ENCODE results near the genes ERVMER34-1 and CHIC2.

- PRO-cap: no peak
Observed at GRCh38 chr4:45119997-45120706, 393.8 kb upstream of the GNPDA2 start.

GRCh38 chr4:47032549-47033056 lies 1.2 kb downstream of the GABRB1 start:
- PRO-cap: bidirectional peak, plus-strand start at chr4:47032835, minus-strand start at chr4:47032608

DNA sequence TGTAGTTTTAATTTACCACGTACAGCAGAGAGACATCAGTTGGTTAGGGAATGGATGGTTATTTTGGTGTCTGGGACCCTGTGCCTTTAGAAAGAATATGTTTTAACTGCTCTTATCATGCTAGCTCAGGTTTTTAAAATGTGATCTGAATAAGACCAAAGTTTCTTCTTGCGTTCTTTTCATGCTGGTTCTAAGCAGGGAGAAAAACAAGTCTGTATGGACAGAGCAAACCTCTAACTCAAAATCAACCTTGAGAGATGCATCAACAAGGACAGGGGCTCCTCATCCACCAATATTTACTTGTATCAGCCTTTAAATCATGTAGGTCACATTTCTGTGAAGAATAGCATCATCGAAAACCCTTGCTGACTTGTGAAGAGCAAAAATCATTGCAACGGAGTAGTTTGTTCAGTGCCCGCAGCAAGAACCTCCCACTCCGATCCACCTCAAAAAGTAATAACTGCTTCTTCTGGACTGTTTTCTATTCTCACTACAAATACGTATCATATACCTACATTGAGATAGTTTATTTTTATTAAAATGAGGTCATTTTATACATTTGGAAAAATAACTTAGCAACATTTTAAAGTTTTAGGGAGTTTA lies 1.2 kb downstream of the ATP10D start:
- PRO-cap: no peak

GRCh38 chr4:47851686-47852075 lies 13.8 kb upstream of the CORIN start:
- PRO-cap: no peak

- PRO-cap: no peak
Observed at GRCh38 chr4:48112069-48112840, 21.8 kb downstream of the TXK start.

- PRO-cap: no peak
Observed at GRCh38 chr4:48337702-48338197, 3.6 kb upstream of the SLAIN2 start.

GRCh38 chr4:48669136-48669556 lies 110.9 kb downstream of the FRYL start:
- PRO-cap: no peak

- PRO-cap: no peak
Observed at GRCh38 chr4:48670442-48671109, 109.5 kb downstream of the FRYL start.

DNA sequence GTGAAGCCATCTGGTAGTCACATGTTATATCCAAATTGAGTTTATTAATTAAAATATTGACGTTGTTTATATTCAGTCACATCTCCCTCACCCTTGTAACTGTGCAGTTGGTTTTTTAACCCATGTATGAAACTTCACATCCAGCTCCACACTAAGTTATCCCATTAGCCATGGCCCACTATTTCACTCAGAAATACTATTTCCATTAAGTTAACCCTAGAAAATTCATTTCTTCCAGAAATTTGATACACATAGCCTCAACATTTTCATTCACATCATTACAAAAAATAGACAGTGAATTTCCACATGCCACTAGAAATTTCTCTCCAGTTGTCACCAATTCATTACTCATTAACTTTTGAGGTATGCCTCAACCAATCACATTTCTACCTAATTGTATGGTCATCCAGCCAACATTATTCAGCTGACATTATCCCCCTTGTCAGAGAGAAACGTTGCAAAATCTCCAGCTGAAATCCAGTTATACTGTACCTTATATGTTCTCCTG lies 24.9 kb downstream of the FRYL start:
- PRO-cap: no peak

- PRO-cap: no peak
Observed at GRCh38 chr4:51858832-51859253, 15.9 kb downstream of the DCUN1D4 start.

GRCh38 chr4:51861048-51861574 lies 18.2 kb downstream of the DCUN1D4 start:
- PRO-cap: no peak

DNA sequence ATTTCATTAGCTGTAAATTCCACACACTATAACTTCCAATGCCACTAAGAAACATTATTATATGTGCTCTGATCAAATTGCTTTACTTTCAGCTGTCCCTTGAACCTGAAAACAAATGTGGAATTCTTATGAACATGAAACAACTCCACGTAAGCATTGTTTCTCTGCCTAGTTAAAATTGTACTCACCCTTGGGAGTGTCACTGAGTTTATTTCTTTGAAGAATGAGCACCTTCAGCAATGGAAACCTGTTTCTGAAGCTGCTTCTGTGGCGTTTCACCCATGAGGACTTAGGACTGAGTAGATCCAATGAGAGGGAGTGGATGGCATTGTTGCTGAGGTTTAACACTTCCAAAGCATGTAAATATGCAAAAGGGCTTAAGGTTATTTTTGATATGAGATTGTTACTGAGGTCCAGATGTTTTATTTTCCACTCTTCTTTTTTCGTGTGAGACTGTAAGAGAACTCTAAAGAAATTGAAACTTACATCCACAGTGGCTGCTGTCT lies 3.2 kb downstream of the LRRC66 start:
- PRO-cap: no peak

DNA sequence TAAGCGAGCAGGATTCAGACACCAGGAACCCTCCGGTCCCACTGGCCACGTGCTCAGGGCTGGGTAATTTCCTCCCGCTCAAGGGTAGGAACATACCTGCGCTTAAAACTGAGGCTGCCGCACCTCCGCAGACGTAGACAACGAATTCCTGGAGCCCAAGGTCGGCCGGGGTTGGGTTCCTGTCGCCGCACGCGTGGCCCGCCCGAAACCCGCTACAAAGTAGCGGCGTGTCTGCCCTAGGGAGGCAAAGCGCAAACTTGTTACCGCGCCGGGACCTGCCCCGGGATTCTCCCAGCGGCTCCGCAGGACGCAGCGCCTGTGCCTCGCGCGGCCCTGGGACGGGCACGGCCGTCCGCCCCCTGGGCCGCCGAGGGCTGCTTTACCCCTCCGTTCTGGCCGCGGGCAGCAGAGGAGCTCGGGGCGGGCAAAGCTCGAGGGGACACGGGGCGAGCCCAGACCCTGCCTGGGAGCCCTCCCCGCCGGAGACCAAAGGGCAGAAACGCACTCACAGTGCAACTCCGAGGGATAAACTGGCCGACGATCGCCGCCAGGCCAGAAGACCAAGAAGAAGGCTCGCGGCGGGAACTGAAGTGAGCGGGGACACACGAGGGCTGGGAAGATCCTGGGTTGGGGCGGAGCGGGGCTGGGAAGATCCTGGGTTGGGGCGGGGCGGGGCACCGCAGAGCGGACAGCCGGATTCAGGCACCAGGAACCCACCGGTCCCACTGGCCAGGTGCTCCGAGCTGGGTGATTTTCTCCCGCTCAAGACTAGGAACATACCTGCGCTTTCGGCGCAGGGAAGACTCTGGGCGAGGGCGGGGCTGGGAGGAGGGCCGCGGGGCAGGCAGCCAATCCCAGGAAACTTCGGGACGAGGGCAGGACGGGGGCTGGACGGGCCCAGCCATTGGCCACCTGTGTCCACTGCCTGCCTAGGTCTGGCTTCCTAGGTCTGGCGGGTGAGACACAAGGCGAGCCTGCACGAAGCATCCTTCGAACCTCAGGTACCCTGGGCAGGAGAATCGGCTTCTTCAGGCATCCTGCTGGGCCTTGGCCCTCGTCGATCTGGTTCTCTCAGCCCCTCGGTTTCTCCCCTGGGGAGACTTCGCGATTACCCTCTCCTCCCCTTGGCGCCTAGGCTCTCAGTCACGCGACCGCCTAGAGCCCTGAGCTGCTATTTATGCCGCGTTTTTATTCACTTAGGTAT lies at the start of gene ERVMER34-1:
TSS of gene ERVMER34-1 (minus strand) at position 592 of the 1,204 bp plus-strand sequence.
- PRO-cap: no peak

DNA sequence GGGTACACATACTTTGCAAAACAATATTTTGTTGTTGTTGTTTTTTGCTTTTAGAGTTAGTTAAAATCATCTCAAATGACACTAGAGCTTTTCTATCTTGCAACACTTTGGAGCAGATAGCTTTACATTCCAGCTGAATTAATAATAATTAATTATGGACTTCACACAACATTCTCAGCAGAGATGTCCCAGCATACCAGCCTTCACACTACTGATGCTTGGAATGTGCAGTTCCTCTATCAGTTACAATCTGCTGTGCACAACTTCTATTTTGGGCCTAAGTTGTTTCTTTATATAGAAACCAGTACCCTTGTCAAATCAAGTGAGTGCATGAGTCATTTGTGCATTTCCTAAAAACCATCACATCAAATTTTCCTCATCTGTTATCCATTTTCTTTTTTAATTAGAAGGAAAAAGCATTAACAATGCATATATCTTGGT lies 8.8 kb upstream of the RASL11B start:
- PRO-cap: no peak

- PRO-cap: no peak
Observed at GRCh38 chr4:52945514-52945801, 83.3 kb downstream of the RASL11B start.

DNA sequence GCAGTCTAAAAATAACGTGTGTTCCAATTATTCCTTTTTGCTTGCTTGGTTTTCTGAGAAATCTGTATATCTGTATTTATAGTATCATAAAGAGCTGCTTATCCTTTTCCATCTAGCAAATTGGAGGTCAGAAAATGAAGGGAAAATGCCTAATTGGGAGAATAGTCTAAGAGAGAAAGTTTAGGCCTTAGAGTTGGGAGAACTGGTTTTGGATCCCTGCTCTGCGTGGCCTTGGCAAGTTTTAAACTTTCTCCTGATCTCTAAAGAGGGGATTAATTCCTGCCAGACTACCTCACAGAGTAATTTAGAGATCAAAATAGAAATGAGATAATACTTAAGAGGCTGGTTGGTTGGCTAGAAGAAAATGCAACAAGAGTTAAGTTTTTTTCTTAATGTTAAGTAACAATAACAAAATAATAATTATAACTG lies 160.3 kb downstream of the RASL11B start:
- PRO-cap: no peak

GRCh38 chr4:53557973-53558738 lies 33.1 kb downstream of the LNX1 start:
- PRO-cap: no peak

DNA sequence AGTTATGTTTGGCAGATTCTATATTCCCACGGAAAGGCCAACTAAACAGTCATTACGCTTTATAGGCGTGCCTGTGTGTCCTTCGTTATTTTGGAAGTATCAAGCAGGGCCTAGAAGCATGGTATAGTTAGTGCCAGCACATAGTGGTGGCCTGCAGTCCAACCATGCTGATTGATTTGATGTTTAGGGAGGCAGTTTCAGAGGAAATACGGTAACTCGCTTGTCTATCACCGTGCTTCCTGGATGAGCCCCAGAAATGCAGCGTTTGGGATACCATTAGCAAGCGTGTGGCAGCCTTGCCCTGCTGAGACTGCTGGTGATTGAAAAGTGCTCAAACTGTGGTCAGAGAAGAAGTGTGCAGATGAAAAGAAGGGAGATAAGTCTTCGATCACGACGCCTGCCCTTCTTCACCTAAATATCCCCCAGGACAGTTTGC lies 158.5 kb downstream of the CHIC2 start:
- PRO-cap: unidirectional peak, plus-strand start at position 253 of the sequence

GRCh38 chr4:53987675-53988542 lies 76.5 kb downstream of the CHIC2 start:
- PRO-cap: no peak

DNA sequence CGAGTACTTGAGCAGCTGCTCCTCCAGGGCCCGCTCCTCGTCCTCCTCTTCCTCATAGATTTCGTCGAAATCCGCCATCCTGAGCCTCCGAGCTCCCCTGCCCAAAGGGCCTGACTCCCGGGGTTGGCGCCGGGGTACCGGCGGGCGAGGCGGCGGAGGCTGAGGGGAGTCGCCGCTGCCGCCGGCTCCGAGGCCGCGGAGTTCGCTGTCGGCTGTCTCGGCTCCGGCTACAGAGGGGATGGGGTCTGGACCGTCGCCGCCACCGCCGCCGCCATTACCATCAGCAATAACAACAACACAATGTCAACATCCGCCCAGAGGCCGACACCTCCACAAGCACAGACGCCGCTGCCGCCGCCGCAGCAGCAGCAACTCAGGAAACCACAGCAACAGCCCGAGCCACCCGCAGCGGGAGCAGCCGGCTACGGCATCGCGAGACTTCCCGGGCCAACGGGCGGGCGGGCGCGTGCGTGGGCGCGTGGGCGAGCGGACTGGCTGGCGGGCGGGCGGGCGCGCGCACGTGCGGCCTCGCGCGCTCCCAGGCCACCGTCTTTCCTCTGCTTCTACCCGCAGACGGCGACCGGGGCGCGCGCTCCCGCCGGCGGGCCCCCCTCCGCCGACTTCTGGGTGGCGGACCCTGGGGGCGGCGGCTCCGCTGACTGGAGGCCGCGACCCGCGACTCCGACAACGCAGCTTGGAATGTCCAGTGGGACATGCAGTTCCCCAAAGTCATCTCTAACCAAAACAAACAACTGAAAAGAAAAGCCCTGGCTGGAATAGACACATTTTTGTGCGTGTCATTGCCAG lies at the start of gene CHIC2:
TSS of gene CHIC2 (minus strand) at position 383 of the 807 bp plus-strand sequence.
- PRO-cap: bidirectional peak, plus-strand start at position 549 of the sequence, minus-strand start at position 375 of the sequence; bidirectional peak, plus-strand start at position 684 of the sequence, minus-strand start at position 701 of the sequence

All from SEM (cell line).